HEK293 (cell line): Measurements from ENCODE around the genes ZNF470, ZNF264, ZNF772, ZNF773, ZNF211 and ZNF587B.

DNA sequence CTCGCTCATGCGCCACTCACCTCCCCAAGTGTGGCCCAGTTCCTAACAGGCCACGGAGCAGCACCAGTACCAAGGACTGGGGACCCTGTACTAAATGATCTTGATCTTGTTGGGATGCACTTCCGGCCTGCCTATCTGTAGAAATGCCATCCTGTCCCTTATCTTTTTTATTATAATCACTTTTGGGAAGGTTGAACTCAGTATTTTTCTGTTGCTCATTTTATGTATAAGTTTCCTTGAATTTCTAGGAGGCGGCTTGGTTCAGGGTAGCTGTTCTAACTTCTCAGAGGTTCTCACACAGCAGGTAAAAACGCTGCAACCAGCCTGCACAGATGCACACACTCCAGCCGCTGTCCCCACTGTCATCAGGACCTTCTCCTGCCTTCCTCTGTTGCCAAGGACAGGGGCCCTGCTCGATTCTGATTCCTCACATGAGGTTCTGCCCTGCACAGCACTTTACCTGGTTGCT, 25.8 kb downstream of the ZNF787 start:
- PRO-cap = no peak
- RRBS, 2 experiments = no CpG with 5 or more reads among the region's 8 CpGs

GRCh38 chr19:56297348-56297934, 17.2 kb downstream of the ZSCAN5A start:
- PRO-cap = no peak
- RRBS, 2 experiments = 83 to 85% methylated on average over 3 of the region's 6 CpGs

DNA sequence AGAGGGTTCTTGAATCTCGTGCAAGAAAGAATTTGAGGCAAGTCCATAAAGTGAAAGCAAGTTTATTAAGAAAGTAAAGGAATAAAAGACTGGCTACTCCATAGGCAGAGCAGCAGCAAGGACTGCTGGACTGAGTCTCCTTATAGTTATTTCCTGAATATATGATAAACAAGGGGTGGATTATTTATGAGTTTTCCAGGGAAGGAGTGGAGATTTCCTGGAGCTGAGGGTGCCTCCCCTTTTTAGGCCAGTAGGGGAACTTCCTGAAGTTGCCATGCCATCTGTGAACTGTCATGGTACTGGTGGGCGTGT, 13.6 kb downstream of the ZSCAN5A start:
- PRO-cap = no peak
- RRBS, 2 experiments = no CpG with 5 or more reads among the region's 2 CpGs

DNA sequence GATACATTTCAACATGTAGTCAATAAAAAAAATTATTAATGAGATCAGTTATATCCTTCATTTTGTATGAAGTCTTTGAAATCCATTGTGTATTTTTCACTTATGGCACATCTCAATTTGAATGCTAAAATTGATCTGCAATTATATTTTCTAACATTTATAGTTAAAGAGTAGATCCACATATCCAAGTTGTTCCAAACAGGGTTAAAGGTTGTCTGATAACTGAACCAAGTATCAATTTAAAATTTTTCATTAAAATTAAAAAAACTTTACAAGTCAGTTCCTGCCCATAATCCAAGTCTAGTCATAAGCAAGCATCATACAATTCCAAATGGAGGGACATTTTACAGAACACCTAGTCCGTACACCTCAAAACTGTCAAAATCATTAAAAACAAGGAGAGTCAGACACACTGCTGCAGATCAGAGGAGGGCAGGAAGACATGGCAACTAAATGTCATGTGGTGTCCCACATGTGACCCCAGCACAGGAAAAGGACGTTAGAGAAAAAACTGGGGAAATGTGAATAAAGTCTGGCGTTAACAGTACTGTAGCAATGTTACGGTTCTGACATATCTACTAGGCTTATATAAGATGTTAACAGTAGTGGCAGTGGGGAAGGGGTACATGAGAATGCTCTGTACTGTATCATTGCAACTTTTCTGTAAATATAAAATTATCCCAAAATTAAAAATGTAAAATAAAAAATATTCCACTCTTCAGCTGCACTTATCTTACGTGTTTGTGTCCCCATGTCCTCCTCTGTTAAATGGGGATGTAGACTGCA, 2.4 kb downstream of the ZSCAN5A start:
- PRO-cap = no peak
- RRBS, 2 experiments = no CpG with 5 or more reads among the region's 5 CpGs

GRCh38 chr19:56510282-56511033, 2.8 kb downstream of the ZNF471 start:
- PRO-cap = no peak
- RRBS, 2 experiments = no CpG with 5 or more reads among the region's 5 CpGs

DNA sequence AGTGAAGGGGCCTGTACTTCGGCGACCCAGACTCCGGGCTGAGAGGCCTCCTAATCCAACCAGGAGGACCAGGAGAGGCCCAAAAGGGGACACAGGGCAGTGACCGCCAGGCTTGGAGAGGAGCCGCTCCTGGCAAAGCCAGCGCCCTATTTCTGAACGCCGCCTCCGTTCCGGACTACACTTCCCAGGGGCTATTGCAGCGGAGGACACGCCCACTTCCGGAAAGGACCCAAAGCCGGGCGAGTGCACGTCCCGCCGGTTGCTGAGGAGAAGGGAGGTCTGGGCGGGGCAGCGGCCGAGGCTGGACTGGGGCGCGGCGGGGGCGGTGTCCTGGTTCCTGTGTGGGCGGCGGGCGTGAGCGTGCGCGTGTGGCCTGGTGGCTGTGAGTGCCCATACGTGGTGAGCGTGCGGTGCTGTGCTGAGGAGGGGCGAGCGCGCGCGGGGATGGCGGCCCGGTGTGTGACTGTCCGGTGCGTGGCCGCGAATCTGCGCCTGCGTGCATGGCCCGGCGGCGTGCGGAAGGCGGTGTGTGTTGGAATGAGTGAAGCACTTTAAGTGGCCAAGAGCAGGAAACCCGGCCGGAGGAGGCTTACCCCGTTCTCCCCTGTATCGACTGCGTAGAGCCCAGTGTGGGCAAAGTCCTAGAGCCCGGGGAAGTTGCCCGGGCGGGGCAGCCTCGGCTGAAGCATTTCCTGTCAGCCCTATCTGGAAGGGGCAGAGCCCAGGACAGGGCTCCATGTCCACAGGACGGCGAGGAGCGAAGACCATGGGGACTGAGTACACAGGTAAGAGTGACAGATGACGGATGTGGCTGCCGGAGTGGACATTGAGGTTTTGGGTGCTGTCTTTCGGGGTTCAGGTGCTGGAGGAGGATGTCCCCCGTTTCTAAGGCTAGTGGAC, at the start of gene ZNF470:
ZNF470 (plus strand) TSS at position 215 of the 900 bp plus-strand sequence.
- PRO-cap = bidirectional peak, plus-strand start at position 334 of the sequence, minus-strand start at position 179 of the sequence
- RRBS, 2 experiments = 9 to 10% methylated on average over 16 to 19 of the region's 68 CpGs

- PRO-cap = no peak
- RRBS, 2 experiments = no CpG with 5 or more reads among the region's 6 CpGs
Observed at GRCh38 chr19:56720269-56720817, 48.8 kb upstream of the ZNF835 start.

GRCh38 chr19:56919516-56920448, 79.3 kb upstream of the PEG3 start:
- PRO-cap = no peak
- RRBS, 2 experiments = no CpG with 5 or more reads among the region's 19 CpGs

- PRO-cap = bidirectional peak, plus-strand start at chr19:57191512, minus-strand start at chr19:57191447
- RRBS, 2 experiments = 1 to 2% methylated on average over 12 to 16 of the region's 86 CpGs
Observed at GRCh38 chr19:57191052-57192118, at the start of gene ZNF264. Gene ZNF264 (plus strand): TSS chr19:57191500.

DNA sequence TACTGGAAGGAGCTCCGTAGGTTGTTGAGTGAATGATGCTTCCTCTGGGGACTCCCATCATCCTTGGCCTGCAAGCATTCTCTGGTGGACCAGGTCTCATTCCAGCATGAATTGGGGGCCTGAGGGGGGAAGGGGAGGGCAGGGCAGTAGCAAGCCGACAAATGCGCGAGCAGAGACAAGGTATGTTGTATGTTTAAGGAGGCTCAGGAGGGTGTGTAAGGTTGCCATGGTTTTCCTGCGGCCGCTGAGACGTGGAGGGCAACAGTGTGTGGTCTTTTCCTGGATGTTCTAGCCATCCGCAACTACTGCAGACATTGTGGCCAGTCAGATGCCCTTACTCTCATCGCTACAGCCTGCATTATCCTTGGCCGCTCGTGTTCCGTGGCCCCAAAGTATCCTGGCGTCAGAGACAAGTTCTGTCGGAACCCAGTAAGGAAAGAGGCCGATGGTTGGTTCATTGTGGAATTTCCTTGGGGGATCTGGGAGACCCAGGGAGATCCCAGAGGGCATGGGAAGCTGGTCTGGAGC, 883 bp downstream of the ZNF264 start:
- PRO-cap = no peak
- RRBS, 2 experiments = no CpG with 5 or more reads among the region's 15 CpGs

DNA sequence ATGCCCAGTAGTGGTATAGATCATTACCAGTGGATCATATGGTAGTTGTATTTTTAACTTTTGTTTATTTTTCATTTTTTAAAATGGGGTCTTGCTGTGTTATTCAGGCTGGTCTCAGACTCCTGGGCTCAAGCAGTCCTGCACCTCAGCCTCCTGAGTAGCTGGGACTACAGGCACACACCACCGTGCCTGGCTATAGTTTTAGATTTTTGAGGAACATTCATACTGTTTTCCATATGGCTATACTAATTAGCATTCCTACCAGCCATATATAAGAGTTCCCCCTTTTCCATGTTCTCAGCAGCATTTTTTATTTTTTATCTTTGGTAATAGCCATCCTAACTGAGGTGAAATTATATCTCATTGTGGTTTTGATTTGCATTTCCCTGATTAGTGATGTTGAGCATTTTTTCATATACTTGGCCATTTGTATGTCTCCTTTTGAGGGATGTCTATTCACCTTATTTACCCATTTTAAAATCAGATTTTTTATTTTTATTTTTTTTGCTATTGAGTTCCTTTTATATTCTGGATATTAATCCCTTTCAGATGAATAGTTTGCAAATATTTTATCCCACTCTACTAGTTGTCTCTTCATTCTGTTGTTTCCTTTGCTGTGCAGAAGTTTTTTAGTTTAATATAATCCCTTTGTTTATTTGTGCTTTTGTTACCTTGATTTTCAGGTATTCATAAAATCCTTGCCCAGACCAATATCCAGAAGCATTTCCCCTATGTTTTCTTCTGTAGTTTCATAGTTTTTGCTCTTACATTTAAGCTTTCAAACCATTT, 14.0 kb downstream of the ZNF460 start:
- PRO-cap = no peak
- RRBS, 2 experiments = no CpG with 5 or more reads among the region's 1 CpG

DNA sequence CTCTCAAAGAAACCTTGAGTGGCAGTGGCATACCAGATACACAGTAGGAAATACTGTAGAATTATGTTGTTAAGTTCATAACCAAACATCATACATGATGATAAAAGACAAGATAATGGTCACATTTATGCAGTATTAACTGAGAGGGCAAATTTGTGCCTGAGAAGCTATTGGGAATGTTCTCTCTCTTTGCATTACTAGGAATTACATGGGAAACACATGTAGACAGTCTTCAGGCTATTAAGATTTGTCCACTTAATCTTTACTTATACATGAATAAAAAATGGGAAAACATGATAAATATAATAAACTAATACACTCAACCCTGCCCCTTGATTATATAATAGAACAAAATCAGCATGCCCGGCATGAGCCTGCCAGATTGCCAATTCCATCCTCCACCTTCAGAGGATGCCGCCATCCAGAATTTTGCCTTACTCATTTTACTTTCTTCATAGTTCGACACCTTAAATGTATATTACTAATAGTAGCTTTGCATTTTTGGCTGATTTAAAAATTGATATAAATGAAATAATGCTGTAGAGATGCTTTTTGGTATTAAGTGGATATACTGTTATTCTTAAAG, 14.3 kb upstream of the ZNF543 start:
- PRO-cap = no peak
- RRBS, 2 experiments = no CpG with 5 or more reads among the region's 3 CpGs

- PRO-cap = no peak
- RRBS, 2 experiments = no CpG with 5 or more reads among the region's 21 CpGs
Observed at GRCh38 chr19:57390195-57391039, 763 bp downstream of the ZNF548 start.

DNA sequence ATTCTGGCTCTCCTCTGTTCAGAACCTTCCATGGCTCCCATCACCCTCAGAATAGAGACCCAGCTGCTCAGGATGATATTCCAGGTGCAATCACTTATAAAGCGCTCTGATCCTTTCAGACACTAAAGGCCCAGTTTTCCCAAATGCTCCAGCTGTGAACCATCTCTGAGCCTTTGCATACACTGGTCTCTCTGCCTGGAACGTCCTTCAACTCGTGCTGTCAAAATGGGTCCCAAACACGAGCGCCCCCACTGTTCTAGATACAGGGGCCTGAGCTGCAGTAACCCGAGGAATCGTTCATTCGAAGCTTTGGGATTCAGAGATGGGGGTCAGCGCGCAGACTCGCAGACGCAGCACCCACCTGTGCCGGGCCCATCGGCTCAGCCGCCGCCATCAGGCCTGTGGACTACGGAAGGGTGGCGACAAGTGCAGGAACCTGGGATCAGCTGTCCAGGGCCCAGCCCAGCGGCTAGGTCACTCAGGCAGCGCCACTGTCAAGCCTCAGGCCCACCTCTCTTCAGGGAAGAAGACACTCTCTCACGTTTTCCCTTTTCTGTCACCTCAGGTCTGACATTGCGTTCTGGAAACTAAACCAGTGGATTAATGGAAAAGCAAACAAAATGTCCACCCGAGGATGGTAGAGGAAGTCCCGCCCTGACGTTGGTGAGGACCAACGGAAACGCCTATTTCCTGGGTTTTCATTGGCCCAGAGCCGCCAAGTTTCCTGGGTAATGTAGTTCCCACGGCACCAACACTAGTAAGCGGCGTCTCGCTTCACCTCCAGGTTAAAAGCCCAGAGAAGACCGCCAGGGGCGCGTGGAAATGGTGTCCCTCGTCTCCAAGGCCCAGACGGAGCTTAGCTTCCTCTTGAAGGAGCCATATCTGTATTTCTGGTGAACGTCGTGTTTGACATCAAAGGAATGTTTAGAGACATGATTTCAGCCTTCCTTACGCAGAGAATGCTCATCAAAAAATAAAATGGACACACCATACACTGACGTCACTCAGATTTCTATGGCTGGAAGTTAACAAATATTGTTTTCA, at the start of gene ZNF772:
ZNF772 (minus strand) TSS at position 651 of the 1,044 bp plus-strand sequence.
- PRO-cap = no peak
- RRBS, 2 experiments = no CpG with 5 or more reads among the region's 41 CpGs

- PRO-cap = bidirectional peak, plus-strand start at chr19:57499938, minus-strand start at chr19:57499715
- RRBS, 2 experiments = 1 to 2% methylated on average over 23 of the region's 59 CpGs
Observed at GRCh38 chr19:57499612-57500281, at the start of gene ZNF773. Gene ZNF773 (plus strand): TSS chr19:57499938.

- PRO-cap = bidirectional peak, plus-strand start at chr19:57633193, minus-strand start at chr19:57633060; bidirectional peak, plus-strand start at chr19:57633399, minus-strand start at chr19:57633408
- RRBS, 2 experiments = 1 to 3% methylated on average over 6 of the region's 51 CpGs
Observed at GRCh38 chr19:57632953-57633542, at the start of gene ZNF211. Gene ZNF211 (plus strand): TSS chr19:57633168.

- PRO-cap = no peak
- RRBS, 2 experiments = no CpG with 5 or more reads among the region's 3 CpGs
Observed at GRCh38 chr19:57701843-57702125, 7.2 kb downstream of the ZNF154 start.

DNA sequence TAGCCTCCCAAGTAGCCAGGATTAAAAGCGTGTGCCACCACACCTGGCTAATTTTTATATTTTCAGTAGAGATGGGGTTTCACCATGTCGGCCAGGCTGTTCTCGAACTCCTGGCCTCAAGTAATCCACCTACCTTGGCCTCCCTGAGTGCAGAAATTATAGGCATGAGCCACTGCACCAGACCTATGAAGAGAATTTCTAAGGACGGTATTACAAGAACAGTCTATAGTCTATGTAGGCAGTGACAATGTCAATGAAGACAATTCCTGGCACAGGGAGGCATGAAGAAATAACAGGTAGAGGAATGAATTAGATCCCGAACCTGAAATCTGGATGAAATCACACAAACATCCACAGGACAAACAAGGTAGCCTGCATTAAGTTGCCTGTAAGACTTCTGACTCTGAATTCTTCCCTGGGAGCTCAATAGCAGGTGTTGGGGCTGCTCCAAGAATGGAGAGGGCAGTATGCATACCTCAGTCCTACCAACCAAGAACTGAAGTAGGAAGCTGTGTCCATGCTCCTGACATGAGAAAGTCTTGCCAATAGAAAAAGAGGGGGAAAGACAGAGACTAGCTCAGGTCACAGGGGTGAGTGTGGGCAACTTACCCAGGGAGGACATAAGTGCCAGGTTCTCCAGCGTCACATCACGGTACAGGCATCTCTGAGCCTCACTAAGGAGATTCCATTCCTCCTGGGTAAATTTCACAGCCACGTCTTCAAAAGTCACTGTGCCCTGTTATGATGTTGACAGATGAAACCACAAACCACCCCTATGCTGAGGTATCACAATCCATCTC, 1.8 kb downstream of the ZNF552 start:
- PRO-cap = no peak
- RRBS, 2 experiments = no CpG with 5 or more reads among the region's 8 CpGs

DNA sequence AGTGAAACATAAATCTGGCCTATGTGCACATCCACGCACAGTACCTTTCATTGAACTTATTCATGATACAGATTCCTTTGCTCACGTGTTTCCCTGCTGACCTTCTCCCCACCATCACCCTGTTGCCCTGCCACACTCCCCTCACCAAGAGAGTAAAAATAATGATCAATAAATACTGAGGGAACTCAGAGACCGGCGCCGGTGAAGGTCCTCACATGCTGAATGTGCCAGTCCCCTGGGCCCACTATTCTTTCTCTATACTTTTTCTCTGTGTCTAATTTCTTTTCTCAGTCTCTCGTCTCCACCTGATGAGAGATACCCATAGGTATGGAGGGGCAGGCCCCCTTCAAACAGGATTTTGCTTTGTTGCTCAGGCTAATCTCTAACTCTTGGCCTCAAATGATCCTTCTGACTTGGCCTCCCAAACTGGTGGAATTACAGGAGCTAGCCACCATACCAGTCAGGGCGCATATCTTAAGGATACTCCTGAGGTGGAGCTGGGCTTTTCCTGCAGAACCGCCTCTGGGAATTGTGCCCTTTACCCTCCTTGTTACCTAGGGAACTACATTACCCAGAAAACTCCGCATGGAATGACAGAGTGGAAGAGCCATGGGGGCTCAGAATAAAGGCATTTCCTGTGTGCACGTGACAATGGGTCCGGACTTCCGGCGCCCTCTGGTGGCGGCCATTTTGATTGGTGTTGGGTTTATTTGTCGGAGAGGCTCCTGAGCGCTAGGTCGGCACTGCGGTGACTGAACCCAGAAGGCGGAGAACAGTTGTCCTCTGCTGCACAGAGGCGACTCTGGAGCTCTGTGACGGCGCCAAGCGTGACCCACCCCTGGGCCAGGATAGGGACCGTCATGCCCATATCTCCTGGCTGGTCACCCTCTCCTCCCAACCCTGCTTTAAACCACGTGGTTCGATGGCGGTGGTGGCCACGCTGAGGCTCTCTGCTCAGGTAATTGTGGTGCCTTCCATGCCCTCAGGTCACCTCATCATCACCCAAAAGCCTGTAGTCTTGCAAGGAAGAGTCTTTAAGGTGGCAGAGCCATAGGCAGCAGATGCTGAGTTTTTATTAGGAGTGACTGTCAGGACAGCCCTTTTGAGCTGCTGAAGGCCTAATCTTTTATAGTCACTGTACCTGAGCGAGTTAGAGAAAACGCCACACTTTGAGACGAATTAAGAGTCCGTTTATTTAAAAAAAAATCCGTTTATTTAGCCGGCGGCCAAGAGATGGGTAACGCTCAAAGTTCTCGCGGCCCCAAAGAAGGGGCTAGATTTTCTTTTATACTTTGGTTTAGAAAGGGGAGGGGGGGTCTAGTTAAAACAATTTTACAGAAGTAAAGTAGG, at the start of gene ZNF587B:
ZNF587B (plus strand) TSS at position 693 of the 1,350 bp plus-strand sequence.
- PRO-cap = no peak
- RRBS, 2 experiments = no CpG with 5 or more reads among the region's 38 CpGs

DNA sequence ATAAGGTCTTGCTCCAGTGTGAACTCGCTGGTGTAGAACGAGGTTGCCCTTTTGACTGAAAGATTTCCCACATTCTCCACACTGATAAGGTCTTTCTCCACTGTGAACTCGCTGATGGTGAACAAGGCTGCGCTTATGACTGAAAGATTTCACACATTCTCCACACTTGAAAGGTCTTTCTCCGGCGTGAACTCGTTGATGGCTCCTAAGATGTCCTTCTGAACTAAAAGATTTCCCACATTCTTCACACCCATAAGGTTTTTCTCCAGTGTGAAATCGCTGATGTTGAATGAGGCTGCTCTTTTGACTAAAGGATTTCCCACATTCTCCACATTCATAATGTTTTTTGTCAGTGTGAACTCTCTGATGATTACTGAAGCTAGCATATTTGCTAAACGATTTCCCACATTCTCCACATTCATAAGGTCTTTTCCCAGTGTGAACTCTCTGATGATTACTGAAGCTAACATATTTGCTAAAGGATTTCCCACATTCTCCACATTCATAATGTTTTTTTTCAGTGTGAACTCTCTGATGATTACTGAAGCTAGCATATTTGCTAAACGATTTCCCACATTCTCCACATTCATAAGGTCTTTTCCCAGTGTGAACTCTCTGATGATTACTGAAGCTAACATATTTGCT, 14.9 kb downstream of the ZNF814 start:
- PRO-cap = no peak
- RRBS, 2 experiments = no CpG with 5 or more reads among the region's 10 CpGs